ENCODE measurements around the genes CES1 and MT3.

- RRBS, 2 experiments = 1% methylated on average over 27 of the region's 106 CpGs
Observed at GRCh38 chr16:53129838-53130835, 75.3 kb downstream of the CHD9 start.

DNA sequence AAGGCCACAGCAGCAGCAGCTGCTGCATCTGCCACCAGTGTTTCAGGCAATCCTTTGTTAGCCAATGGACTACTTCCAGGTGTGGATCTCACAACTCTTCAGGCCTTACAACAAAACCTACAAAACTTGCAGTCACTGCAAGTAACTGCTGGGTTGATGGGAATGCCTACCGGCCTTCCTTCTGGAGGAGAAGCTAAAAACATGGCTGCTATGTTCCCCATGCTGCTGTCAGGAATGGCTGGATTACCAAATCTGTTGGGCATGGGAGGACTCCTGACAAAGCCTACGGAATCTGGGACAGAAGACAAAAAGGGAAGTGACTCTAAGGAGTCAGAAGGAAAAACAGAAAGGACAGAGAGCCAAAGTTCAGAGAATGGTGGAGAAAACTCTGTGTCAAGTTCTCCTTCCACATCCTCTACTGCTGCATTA, 110.1 kb upstream of the RBL2 start:
- RRBS, 2 experiments = no CpG with 5 or more reads among the region's 2 CpGs

- RRBS, 2 experiments = no CpG with 5 or more reads among the region's 5 CpGs
Observed at GRCh38 chr16:53927058-53927631, 223.2 kb downstream of the FTO start.

- RRBS, 2 experiments = no CpG with 5 or more reads among the region's 5 CpGs
Observed at GRCh38 chr16:53946959-53947612, 243.1 kb downstream of the FTO start.

- RRBS, 2 experiments = 92 to 98% methylated on average over 2 of the region's 3 CpGs
Observed at GRCh38 chr16:53983405-53983740, 279.4 kb downstream of the FTO start.

- RRBS, 2 experiments = no CpG with 5 or more reads among the region's 9 CpGs
Observed at GRCh38 chr16:54283637-54283866, 3.0 kb downstream of the IRX3 start.

DNA sequence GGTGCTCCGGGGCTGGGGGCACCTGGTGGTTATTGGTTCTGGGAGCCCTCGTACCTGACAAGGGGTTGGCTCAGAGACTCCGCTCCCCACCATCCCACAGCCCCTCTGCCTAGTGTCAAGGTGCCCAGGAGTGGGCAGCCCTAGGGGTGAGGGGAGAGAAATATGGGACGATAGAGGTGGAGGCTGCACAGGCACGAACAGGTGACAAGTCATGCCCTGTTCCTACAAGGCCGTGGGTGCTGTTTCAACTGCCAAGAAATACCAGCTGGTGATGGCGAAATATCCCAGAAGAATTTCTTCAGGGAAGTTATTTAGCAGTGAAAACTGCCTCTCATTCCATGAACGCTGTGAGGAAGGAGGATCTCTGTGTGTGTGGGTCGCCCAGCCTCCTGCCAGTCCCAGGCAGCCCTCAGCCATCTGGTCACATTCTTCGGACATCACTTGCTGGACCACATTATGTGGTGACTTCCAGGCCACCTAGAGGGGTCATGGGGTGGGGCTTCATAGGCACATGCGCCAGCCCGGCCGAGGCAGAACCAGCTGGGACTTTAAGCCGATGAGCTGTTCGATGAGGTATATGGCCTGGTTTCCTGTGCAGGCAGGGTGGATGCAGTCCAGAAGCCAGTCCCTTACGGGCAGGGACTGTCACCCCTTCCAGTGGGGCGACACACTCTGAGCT, 55.7 kb upstream of the IRX3 start:
- RRBS, 2 experiments = no CpG with 5 or more reads among the region's 17 CpGs

GRCh38 chr16:54431311-54431723, 144.7 kb upstream of the IRX3 start:
- RRBS, 2 experiments = no CpG with 5 or more reads among the region's 10 CpGs

DNA sequence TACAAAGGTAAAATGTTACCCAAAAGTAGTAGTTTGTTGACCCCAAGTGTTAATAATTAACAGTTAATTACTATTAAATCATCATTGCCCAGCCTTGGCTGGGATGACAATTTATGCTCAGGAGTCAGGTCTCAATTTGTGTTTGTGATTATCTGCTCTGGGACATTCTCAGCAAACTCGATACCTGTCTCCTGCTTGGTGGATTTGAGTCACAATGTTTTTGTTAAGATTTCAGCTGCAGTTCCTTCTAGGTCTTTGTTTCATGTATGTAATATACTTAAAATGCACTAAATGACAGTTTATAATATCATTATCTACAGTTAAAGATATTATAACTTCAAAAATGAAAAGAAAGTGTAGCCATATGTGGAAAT, 172.4 kb upstream of the IRX3 start:
- RRBS, 2 experiments = no CpG with 5 or more reads among the region's 1 CpG

- RRBS, 2 experiments = no CpG with 5 or more reads among the region's 1 CpG
Observed at GRCh38 chr16:54714767-54715258, 215.9 kb upstream of the IRX5 start.

GRCh38 chr16:54818091-54818664, 112.5 kb upstream of the IRX5 start:
- RRBS, 2 experiments = no CpG with 5 or more reads among the region's 13 CpGs

DNA sequence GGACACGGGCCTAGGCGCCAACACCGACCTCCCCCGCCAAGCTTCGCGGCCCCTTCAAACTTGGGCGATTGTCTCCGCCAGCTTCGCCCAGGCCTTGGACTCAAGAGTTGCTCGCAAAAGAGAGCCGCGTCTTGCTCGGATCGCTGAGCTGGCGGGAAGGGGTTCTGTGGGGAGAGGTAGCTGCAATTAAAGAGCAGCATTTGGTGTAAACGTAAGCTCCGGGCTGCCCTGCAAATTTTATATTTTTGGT, 775 bp downstream of the IRX5 start:
- RRBS, 2 experiments = no CpG with 5 or more reads among the region's 17 CpGs

DNA sequence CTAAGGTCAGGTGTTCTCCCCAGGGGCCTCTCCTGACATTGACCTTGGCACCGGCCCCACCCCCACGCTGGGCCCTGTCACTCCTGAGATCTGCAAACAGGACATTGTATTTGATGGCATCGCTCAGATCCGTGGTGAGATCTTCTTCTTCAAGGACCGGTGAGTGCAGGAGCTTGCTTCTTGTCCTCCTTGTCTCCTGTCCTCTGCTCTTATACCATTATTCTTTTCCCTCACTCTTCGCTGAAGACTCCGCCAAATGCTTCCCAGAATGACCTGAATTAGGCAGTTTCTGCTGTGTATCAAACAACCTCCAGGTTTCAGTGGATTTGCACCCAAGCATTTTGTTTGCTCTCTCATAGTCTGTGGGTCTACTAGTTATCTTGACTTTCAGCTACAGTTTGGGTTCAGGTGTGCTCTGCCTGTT, 14.1 kb downstream of the MMP2 start:
- RRBS, 2 experiments = 34% methylated on average over 4 of the region's 7 CpGs; no CpG with 5 or more reads in 1 of the 2 experiments

DNA sequence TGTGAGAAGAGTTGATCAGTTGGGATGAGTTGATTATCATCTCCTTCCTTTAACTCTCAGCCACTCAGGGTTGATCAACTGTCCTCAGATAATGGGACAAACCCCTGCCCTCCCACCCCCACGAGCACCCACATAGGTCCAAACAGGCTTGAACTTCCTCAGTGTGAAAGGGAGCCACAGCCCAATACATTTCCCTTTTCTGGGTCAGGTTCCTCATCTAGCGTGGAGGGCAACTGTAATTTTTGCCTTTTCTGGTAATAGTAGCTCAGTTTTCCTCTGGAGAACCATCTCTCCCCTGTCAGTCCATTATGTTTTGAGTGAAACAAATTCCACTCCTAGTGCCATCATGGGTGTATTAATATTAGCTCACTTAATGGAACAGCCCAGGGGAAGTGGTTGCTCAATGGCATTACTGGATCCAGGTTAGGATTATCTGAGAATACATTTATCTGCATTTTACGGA, 544 bp upstream of the LPCAT2 start:
- RRBS, 2 experiments = no CpG with 5 or more reads among the region's 3 CpGs

DNA sequence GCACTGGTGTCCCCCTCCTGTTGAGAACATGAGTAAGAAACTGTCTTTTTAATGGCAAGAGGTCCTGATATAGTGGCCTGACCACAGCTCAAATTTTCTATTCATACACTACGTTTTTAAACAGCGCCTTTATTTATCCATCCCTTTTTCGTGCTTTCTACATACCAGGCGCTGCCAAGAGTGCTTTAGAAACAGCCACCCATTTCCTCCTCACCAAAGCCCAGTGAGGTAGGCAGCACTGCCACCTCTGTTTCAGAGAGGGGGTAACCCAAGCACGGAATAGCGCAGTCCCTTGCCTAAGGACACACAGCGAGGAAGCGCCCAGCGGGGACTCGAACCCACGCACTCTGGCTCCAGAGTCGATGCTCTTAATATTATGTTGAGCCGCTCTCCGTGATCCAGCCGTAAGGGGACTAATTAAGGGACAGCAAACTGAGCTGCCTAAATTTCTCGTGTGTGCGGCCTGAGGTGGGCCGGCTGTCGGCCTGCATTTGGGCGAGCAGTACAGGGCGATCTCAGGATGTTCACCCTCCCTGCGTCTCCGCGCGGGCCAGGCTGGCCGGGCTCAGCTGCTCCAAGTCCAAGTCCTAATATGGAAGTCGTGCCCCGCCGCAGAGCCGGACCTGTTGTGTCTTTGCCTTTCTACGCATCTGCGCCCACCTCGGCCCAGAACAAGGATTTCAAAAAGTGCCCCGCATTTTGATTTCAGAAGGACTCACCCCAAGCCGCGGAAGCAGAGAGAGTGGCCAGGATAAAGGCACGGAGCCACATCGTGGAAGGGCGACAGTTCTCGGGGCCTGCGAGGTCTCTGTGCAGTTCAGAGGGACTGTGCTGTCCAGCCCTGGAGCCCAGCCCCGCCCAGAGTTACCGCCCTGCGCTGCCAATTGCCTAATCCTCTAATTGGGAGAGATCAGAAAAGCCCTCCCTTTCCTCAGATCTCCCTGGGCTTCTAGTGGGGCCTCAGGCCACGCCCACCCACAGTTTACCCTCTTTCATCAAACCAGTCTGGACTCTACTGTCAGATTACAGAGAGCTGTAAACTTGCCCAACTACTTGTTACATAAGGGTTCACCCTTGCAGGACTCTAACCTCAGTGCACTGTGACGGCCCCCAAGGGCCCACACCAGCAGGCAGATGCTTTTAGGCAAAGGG, at the start of gene CES1:
CES1 (minus strand) TSS at position 812 of the 1,152 bp plus-strand sequence.
- RRBS, 2 experiments = 71 to 83% methylated on average over 5 to 12 of the region's 46 CpGs

GRCh38 chr16:56336247-56336754, 89.0 kb downstream of the AMFR start:
- RRBS, 2 experiments = no CpG with 5 or more reads among the region's 8 CpGs

GRCh38 chr16:56372927-56373287, 52.4 kb downstream of the AMFR start:
- RRBS, 2 experiments = no CpG with 5 or more reads among the region's 4 CpGs

DNA sequence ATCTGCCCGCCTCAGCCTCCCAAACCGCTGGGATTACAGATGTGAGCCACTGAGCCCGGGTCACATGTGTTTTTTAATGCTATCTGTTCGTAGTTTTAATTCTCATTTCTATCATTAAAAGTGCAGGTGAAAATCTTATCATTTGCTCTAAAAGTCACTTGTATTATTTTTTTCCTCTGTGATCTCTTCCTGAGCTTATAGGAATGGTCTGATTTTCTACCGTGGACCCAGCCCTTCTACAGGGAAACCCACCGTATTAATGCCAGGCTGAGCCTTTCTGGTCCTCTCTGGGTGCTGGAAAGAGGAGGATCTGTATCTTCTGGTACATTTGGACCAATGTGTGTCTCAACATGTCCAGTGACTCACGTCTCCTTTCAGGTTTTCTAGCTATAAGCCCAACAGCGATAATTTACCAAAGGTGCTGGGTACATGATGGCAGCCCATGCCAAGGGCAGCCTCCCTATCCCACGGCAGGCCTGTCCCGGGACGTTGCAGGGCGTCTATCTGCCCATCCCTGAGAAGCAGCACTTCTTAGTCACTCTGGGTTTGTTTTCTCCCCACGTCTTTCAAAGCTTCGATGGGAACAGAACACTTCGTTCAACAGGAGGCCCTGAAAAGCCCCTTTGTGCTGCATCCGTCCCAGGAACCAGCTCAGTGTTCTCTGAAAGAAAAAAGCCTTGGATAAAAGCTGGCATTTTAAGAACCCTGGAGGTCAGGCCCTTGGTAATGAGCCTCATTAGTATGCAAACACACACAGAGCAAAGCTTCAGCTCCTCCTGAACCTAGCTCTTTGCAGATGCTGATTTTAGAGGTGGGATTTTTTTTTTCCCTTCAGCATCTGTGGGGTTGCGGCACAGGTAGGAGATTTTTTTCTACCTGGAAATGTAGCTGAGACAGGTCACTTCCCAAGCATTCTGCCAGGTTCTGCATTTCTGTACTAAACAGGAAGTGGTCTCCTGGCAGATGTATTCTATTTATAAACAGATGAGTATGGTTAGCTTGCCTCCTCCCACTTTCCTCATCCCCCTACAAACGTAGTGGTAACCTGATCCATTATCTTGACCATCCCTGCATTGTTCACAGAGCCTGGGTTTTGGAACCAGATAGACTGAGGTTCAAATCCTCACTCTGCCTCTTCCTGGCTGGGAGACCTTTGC, 17.7 kb upstream of the MT4 start:
- RRBS, 2 experiments = no CpG with 5 or more reads among the region's 18 CpGs

- RRBS, 2 experiments = 3 to 7% methylated on average over 7 of the region's 82 CpGs
Observed at GRCh38 chr16:56588920-56589843, at the start of gene MT3. MT3 (plus strand) TSS chr16:56589528.

DNA sequence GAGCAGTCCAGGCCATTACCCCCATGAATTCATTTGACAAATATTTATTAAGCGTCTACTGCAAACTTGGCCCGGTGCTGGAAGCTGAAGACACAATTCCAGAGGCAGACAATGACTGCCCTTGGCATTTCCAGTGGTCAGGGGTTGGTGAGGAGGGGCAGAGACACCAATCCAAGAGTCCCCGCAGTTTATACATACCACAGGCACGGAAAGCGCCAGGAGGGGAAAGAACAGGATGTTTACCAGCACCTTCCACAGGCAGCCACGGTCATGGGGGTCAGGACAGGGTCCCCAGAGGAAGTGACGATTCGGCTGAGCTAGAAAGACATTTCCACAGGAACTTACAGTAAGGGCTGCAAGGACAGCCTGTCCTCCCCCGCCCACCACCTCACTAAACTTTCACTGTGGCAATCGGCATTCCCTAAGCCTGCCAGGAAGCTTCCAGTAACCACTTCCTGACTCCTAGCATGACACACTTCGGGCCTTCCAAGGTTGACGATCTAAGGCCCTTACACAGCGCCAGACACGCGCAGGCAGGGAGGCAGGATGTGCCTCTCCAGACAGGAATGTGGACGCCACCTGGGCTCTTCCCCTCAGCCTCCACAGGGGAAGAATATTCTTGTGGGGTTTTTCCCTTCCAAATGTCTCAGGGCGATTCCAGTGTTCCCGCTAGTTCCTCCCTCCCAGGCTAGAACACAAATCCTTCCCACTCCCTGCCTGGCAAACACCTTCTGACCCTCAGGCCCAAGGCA, 1.2 kb upstream of the MT2A start:
- RRBS, 2 experiments = no CpG with 5 or more reads among the region's 18 CpGs

Data from LNCaP clone FGC (cell line).